T47D (cell line): ENCODE measurements around the gene TRMT61B.

- RRBS = no CpG with 5 or more reads among the region's 3 CpGs
Observed at GRCh38 chr2:27756766-27757348, 14.7 kb upstream of the MRPL33 start.

GRCh38 chr2:27901116-27901932 lies 10.8 kb downstream of the BABAM2 start:
- RRBS = no CpG with 5 or more reads among the region's 5 CpGs

DNA sequence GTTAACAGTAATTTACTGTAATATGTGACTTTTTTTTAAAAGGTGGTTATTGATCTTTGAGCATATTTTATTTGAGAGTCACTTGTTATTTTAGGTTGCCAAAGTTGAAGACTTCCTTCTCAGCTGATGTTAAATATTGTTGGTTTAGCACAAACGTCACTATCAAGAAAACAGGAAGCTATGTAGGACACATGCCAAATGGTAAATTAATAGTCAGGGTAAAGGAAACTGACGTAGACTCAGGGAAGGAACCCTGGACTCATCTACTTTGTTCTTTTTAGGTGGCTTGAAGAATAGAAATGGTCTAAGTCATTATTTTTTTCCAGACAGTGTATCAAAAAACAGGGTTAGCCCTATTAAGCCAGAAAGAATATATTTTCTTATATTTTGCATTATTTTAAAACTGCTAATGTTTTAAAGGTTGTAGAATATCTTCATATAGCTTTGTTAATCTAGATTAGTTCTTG lies 30.0 kb downstream of the BABAM2 start:
- RRBS = no CpG with 5 or more reads among the region's 2 CpGs

GRCh38 chr2:28164207-28164708 lies 228.4 kb upstream of the FOSL2 start:
- RRBS = no CpG with 5 or more reads among the region's 7 CpGs

DNA sequence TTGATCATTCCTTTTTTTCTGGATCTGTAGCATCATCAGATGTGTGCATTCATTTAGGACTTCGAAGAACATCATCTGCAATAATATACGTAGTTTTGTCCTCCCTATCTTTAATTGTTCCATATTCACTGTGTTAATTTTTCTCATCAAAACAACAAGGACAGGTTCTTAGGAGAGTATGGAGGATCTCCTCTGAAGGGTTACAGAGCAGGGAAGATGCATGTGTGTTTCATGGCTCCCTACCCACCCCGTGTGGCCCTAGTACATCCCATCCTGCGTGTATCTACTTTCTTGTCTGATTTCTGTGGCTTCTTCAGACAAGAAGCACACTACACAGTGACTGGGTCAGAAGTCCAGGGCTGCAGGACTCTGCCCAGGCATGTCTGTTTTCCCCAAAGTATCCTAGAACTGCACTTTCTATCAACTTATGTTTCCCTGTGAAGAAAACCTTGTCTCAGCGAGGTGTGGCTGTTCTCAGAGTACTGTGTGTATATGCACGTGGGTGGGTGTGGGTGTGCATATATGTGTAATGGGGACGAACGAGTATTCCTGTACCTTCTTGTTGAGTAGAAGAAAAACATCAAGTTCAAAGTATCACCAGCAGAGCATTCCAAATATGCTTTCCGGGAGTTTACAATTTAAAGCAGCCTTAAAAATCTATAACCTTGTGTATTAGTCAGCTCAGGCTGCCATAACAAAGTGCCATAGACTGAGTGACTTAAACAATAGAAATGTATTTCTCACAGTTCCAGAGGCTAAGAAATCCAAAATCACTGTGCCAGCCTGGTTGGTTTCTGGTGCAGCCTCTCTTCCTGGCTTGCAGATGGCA lies 220.3 kb upstream of the FOSL2 start:
- RRBS = no CpG with 5 or more reads among the region's 9 CpGs

DNA sequence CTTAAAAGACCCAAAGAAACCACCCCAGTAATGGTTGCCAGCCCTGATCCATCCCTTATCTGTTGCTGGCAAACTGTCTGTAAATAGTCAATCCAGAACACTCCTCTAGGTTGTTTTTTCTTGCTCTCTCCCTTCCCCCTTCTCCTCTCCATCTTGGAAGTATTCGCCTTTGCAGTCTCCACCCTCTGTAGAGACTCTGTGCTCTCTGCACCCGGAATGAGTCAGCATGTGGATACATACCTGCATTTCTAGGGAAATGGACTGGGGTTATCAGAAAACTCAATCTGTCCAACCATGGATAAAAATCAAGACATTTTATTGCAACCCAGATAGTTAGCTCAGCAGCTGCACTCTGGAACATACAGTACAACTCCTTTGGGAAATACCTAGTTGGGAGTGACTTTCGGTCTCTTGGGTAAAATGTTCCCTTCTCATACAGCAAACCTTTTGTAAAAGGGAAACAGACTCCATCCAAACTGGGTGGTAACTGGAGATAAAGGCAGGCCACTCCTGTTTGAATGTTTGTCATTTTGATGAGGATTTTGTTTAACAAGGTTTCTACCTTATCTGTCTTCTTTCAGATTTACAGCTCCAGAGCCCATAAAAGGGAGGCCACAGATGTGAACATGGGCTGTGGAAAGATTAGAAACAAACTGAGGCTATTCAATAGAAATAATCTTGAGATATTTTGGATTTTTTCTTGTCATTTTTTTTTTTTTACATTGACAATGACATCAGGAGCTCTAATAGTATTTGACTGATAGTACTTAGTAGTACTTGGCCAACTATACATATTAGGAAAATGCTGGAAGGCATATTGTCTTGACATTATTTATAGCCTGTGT lies 123.3 kb upstream of the FOSL2 start:
- RRBS = no CpG with 5 or more reads among the region's 3 CpGs

- RRBS = 72% methylated on average over 2 of the region's 27 CpGs
Observed at GRCh38 chr2:28347736-28348666, 44.7 kb upstream of the FOSL2 start.

DNA sequence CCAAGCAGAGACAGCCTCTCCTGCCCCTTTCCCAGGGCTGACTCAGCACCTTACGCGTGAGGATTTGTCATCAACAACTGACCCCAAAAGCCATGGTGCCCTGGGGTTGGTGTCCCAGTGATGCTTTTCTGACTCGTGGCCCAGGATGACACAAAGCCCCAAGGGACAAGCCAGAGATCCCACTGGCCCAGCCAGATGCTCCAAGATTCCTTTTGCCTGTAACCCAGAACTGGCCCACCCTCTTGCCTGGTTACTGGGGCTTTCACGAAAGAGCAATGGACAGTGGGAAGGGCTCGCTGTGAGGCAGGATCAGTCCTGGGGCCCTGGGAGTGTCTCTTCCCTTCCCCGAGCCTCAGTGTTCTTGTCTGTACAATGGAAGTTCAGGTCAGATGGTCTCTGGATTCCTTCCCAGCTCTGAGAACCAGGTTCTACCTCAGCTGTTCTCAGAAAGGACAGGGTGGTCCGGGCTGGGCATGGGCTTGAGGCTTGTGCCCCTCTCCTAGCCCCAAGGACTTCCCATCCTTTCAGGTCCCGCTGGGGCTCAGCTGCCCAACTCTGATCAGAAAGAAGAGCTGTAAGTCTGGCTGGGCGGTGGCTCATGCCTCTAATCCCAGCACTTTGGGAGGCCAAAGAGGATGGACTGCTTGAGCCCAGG lies 31.4 kb upstream of the FOSL2 start:
- RRBS = no CpG with 5 or more reads among the region's 9 CpGs

GRCh38 chr2:28380867-28381860 lies 11.5 kb upstream of the FOSL2 start:
- RRBS = no CpG with 5 or more reads among the region's 17 CpGs

GRCh38 chr2:28400975-28401302 lies 8.3 kb downstream of the FOSL2 start:
- RRBS = no CpG with 5 or more reads among the region's 1 CpG

DNA sequence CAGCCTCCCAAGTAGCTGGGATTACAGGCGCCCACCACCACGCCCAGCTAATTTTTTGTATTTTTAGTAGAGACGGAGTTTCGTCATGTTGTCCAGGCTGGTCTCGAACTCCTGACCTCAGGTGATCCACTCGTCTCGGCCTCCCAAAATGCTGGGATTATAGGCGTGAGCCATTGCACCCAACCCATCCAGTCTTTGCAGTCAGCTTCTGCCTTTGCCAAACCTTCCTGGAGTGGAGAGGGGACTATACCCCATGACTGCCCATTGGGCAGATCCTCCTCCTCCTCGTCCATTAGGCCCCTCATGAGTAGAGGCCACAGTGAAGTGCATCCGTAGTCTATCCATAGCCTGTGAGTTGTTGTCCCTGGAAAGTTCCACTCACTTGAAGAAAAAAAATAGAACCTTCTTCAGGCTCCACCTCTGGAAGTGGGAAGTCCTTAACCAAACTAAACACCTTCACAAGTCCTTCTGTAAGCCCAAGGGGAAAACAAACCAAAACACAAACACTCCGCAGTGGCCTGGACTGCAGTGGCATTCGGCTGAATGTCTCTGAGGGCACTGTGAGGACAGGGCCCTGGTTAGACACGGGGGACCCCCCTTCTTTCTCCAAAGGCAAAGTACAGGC lies 27.8 kb downstream of the FOSL2 start:
- RRBS = no CpG with 5 or more reads among the region's 13 CpGs

DNA sequence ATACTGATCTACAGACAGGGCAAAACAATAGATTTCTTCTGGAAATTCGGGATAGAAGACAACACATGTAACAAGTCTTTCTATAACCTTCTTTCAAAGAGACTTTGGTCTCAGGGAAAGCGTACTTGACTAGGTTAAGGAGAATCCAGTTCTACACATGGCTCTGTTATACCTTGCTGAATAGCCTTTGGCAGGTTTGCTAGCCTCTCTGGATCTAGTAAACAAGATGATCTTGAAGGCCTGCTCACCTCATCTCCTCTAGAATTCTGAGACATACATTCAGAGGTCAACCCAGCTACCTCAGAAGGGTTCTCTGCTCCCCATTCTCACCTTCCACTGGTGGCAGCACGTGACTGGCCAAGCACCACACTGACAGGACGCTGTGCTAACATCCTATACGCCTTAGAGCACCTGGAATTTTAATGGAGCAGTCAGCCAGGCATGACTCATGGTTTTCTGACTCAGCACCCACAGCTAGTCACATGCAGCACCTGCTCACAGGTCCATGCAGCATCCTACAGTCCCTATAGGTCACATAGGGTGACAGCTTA lies 12.3 kb downstream of the PLB1 start:
- RRBS = no CpG with 5 or more reads among the region's 5 CpGs

GRCh38 chr2:28538928-28539511 lies 43.2 kb downstream of the PLB1 start:
- RRBS = no CpG with 5 or more reads among the region's 17 CpGs

DNA sequence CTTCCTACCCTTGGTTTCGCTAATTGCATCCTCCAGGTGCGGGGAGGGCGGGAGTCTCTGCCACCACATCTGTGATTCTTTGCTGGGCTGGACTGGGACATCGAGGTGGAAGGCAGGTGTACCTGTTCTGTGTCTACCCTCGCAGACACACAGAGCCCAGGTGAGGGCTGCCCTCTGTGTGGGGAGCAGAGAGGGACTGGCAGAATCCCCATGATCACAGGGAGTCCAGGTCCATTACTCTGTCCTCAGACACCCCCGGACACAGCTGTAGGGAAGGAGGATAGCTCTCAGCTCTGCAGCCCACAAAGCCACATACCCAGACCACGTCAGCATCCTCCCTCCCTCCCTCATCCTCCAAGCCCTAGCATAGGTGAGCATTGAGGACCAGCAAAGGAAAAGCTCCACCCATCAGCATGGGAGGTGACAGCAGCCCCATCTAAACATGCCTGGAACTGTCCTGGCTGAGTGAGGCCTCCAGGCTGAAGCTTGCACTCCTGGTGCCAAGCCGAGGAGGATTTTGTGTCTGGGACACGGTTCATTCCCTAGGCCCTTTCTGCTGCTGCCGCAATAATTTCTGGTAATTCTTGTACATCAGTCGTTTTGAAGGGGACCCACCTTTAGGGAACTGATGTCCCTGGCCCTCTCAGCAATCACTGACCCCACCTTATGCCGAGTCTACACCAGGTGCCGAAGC lies 49.9 kb downstream of the PLB1 start:
- RRBS = no CpG with 5 or more reads among the region's 13 CpGs

DNA sequence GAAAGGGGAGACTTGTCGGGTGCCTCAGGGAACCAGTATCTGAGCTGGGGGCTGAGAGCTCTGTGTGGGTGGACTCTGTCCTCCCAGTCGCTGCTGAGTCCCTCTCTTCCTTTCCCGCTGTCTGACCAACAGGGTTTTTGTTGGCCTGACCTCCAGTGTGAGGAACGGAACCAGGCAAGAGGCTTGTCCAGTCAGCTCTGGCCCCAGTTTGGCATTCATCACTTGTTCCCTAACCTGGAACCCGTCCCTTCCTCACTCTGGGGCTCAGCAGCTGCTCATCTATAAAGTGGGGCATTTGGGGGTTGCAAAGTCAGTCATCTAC lies 116.3 kb downstream of the PLB1 start:
- RRBS = no CpG with 5 or more reads among the region's 5 CpGs

GRCh38 chr2:28643772-28644796 lies 107.5 kb upstream of the PPP1CB start:
- RRBS = no CpG with 5 or more reads among the region's 22 CpGs

DNA sequence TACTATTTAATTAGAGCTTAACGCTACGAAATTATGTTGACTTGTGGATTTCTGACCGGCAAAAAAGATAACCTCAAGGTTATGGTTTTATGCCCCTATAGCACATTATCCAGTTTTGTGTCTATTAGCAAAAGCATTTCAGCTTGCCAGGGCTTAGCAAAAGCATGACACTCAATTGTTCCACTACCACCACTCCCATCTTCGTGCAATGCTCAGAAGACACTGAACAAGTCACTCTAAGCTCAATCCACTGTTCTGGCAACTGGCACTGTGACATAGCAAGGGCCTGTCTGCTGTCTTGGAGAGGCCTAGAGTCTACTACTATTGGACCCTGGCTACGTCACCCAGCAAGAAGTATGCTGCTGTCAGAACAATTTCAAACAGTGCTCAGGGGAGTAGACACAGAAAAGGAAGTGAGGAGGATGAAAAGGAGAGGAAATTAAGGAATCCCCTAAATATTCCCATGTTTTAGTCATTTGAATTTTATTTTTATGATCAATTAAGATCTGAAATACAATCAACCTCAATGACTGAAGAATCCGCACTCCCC lies 103.5 kb upstream of the PPP1CB start:
- RRBS = no CpG with 5 or more reads among the region's 6 CpGs

- RRBS = no CpG with 5 or more reads among the region's 30 CpGs
Observed at GRCh38 chr2:28869448-28870149, 510 bp downstream of the TRMT61B start.

GRCh38 chr2:28870150-28871061 lies at the start of gene TRMT61B:
TRMT61B (minus strand) TSS chr2:28870309.
- RRBS = no CpG with 5 or more reads among the region's 61 CpGs

DNA sequence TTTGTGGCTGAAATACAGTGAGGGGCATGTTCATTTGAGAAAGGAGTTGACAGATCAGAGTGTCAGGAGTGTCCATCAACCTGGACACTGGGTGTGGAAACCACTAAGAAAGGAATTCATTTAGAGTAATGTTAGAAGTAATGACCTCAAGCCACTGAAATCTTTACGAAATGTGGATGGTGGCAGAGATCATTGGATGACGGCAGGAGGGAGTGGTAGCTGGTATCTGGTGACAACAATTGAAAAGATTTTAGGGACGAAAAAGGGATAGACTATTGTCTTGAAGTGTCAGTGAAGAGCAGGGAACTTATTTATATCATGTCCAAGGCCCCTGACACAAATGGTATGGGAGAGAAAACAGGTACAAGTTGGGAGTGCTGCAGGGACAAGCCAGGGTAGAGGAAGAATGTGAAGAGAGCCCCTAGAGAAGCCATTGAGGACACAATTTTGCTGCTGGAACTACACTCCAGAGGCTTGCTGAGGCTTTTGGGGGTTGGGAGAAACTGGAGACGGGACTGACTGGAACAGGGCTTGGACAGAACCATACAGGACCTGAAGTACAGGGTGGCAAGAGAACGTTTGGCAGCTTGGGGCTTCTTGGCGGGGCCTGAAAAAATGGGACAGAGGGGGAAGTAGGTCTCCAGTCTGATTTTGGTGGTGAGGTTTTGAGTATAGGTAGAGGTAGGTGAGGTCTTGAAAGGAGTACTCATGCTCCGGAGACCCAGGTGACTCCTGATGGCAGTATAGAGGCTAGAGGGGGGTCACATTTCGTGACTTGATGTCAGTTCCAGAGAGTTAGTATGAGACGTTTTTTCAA lies 29.9 kb downstream of the WDR43 start:
- RRBS = no CpG with 5 or more reads among the region's 9 CpGs